GM23248 (cell line): Measurements from ENCODE around the gene ADAM30.

DNA sequence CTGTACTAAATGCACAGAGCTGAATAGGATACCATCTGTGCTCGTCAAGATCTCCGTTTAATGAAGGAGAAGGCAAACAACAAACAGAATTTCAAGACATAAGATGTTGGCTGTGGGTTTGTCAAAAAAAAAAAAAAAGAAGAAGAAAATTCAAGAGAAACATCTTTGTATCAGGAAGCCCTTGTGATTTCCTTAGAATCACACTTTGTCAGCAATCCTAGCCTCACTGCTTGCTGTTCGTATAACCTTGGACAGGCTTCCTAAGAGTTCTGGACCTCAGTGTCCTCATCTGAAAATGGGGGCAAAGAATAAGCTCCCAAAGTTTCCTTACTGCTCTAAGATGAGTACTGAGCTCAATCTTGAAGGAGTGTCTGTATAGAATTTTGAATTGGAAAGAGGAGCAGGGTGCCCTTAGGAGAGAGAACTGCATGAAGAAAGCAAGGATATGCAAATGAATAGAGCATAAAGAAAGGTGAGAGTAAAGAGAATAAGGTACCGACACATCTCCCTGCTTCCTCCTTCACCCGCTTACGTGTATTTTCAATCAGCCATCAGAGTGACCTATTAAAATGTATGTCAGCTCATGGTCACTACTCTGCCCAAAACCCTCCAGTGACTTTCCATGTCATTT lies 9.1 kb upstream of the WARS2 start:
- RAMPAGE, long total RNA = no peak

- RAMPAGE, long total RNA = no peak
These were observed 42.3 kb upstream of the HAO2 start for GRCh38 chr1:119326396-119326658.

DNA sequence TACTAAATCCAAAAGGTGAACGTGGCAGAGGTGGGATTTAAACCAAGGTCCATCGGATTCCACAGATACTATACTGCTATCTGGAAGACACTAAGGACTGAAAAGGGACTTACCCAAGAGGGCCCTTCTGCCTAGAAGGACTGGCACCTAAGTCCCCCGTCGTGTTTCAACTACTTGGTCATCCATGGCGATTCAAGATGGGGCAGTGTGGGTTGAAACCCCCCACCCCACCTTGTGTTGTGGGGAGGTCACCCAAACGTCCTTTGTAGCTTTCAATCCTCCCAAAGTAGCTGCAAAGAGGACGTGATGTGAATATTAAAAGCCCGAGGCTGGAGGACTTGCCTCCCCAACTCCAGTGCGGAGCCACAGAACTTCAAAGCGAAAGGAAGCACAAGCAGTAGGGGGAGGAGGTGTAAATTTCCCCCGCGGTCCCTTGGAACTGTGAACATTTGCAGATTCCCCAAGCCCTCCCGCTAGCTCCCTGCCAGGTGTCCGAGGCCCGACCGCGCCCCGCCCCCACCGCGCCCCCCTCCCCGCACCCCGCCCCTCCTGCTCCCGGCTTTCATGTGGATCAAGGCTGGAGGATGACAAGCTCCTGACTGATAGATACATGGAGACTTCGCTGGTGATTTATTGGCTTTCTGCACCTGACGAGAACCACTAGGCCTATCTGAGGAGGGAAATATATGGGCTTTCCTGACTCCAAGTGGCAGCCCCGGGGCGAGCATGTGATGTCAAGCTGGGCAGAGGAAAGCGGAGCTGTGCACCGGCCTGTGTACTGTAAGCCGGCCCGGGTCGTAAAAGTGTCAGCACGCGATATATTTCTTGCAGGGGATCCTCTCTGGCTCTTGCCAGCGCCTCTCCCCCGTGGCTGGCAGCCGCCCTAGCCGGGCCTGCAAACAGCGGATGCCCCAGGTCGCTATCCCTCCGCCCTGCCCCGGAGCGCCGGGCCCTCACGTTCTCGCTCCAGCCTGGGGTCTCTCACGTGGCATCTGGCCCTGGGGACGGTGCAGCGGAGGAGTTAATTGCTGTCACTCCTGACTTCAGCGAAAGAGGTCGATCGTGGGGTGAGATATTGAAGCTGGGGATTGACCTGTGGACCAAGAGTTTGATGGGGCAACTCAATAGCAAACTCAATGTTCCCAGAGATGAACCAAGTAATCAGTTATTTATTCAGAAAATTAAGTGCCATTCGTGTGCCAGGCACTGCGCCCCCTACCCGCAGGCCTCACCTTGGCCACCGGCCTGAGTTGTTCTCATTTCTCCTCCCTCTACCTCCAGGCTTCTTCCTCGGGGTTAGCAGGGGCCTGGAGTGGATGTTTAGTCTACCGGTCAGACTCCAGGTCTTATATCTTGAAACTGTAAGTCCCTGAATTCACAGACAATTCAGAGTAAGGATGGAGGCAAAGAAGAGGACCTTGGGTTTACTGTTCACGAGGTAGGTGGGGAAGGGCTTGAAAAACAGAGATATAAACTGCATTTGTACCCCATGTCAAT lies 41.2 kb upstream of the HAO2 start:
- RAMPAGE, long total RNA = no peak

GRCh38 chr1:119331449-119331755 lies 37.2 kb upstream of the HAO2 start:
- RAMPAGE, long total RNA = no peak

GRCh38 chr1:119645630-119646331 lies 2.3 kb downstream of the ZNF697 start:
- RAMPAGE, long total RNA = no peak

- RAMPAGE, long total RNA = no peak
These were observed 4.1 kb upstream of the HMGCS2 start for GRCh38 chr1:119772772-119773290.

DNA sequence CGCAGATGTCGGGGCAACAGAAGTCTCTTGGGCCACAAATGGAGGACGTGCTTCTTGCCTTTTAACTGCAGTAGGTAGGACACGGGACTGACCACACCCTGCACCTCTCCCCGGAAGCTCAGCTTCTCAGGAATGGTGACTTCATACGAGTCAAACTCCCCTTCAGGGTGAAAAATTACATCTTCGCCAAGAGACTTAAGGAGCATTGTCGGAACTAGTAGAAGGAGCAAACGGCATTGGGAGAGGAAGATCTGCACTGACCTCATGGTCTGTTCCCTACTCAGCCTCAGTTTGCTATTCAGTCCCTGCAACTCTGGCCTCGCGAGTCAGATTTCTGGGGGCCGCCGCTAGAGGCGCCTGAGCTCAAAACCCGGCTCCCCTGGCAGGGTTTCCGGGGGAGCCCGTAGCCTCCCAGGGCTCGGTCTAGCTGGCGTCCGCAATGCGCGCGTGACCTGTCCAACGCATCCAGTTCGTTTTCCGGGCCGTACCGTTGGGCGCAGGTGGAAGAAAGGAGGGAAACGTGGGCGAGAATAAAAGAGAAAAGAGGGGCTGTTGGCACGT lies at the start of gene ADAM30:
ADAM30 (minus strand) TSS at position 445 of the 561 bp plus-strand sequence.
- RAMPAGE, long total RNA = no peak

DNA sequence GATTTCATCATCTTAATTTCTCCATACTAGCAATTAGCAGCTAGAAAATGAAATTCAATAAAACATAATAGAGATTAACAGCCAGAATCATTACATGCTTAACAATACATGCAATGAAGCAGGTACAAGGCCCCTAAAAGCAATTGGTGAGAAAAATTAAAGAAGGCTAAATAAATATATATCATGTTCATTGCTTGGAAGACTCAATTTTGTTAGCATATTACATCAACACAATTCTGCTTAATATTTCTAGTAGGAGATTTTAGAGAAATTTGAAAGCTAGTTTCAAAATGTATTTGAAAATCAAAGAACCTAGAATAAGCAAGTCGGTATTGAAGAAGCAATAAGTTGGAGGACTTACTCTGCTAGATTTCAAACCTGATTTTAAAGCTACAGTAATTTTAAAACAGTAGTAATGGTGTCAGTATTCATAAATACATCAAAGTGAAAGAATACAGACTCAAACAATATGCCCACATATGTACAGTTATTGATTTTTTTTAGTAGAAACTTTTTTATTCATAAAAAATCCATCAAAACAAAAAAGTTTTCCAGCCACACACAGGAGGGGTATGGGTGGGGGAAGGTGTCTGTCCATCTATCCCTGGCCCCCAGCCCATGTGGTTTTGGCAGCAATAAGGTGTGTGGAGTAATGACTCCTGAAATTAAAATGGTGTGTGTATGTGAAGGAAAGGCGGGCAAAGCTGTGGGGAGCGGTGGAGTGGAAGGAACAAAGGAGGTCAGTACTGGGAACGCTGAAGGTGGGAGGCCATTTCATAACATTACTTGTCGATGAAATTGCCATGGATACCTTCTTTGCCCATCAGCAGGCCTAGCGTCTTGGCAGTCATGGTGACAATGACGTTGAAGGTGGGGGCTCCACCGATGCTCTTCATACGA lies 18.3 kb downstream of the NBPF8 start:
- RAMPAGE, long total RNA = no peak

GRCh38 chr1:120453612-120454012 lies 38.8 kb downstream of the NBPF8 start:
- RAMPAGE, long total RNA = no peak

DNA sequence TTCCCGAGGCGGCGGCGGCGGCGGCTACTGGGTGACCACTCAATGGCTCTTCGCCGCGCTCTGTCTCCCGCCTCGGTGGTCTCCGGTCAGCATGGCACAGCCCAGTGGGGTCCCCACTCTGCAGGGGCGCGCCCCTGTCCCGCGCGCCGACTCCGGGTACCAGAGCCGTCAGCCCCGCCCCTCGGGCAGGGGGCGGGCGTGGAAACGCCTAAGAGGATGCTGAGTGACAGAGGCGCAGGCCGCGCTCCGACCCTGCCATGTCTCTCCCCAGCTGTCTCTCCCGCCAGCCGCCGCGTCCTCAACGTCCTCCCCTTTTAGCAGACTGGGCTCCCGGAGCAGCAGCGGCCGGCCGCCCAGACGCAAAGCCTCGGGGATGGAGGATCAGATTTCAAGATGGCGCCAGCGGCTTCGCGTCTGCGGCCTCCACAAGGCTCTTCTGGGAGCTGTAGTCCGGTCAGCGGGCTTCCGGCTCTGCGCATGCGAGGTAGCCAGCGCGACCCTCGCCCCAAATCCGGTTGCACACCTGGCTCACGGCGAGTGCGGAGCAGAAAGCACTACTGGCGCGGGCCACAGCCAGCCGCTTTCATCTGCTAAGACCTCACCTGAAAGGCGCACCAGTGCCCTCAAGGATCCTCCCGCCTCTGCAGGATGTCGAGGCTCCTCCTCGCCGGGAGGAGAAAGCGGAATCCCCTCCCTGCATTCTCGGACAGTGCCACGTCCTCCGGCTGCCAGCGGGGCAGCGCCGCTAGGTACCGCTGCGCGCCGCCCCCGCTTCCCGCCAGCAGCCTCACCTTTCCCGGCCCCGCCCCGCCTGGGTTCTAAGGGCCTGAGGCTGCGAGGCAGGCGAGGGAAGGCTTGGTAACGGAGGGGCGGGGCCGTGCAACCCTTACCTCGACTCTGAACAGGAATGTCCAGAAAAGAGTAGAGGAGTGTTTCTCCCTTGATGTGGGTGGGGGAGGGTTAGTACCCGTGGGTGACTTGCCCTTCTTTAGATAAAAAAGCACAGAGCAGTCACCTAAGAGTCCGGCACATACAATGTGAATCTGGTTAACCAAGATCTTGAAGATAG lies 143.7 kb downstream of the NBPF8 start:
- RAMPAGE, long total RNA = no peak

DNA sequence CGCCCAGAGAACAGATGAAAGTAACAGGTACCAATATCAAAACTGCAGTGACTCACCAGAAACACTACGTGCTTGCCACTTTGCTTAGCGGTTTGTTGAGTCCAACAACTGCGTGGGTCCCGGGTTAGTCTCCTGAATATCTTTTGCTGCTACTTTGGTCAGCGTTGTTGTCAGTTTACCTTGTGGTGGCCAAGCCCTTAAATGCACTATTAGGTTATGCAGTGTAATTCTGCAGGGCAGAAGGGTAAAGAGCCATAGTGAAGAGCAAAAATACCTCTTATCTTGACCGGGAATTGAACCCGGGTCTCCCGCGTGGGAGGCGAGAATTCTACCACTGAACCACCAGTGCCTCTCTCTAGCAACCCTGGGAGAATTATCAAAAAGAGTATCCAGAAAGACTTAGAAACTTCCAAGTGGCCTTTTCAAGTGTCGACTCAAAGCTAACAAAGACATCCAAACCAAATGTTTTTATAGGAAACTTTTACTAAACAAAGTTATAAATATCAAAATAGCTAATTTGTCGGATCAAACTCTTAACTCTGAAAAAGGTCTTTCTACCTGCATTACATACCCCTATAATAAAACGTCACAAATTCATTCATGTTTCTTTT lies 127.1 kb downstream of the PPIAL4A start:
- RAMPAGE, long total RNA = no peak

DNA sequence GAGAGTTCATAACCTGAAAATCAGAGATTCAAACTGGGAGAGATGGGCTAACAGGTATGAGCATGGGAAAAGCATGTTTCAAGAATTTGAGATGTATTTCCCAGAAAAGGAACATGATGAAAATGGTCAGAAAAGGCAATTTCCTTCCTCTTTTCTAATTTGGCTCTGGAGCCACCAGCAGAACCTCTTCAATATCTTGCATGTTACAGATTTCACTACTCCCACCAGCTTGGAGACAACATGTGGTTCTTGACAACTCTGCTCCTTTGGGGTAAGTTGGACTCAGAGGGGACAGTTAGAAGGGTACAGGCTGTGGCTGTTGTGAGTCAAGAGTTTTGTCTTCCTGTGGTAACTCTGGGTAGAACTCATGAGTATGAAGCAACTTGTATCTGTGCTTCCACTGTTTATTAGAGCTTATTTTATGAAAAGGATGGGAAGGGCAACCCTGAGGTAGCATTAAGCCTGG lies 97.0 kb downstream of the FAM72B start:
- RAMPAGE, long total RNA = no peak

DNA sequence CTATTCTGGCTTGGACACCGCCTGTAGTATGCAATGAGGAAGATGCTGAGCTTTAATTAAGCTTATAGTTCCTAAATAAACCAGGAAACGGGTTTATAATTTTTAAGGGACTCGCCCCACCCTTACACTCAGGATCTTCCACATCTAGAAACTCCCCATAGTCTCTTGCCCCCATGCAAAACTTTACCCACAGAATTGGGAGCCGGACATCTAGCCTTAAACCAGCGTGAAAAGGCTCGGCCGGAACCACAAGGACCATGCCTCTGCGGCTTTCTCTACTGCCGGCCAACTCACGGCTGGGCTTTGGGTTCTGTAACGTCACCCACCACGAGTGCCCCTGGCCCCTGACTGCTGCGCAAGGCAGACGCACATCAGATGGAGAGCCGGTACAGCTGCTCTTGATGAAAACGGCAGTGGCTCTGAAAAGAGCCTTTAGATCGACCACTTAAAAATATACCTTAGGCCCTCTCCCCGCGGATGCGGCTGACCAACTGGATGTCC lies 66.4 kb downstream of the FAM72B start:
- RAMPAGE, long total RNA = no peak

- RAMPAGE, long total RNA = no peak
These were observed 924 bp downstream of the SRGAP2C start for GRCh38 chr1:121185616-121186181.

DNA sequence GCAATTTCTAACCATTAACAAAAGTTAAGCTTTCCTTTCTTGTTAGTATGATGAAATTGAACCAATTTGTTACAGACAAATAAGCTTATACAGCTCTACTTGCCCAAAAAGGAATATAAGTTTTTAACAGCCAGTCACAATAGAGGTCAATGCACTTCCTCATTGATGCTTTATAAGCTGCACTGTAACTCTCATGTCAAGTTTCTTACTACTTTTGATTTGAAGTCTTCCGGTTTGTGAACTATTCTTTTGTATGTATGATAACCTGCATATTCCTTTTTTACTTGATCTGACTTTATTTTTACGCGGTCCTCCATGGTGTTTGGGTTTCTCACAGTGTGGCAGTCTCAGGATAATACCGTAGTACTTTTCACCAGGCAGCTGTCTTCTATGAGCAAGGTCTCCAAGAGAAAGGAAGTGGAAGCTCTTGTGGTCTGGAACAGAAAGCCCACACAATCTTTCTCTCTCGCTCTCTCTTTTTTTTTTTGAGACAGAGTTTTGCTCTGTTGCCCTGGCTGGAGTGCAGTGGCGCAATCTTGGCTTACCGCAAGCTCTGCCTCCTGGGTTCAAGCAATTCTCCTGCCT lies 331.6 kb downstream of the SRGAP2C start:
- RAMPAGE, long total RNA = no peak

DNA sequence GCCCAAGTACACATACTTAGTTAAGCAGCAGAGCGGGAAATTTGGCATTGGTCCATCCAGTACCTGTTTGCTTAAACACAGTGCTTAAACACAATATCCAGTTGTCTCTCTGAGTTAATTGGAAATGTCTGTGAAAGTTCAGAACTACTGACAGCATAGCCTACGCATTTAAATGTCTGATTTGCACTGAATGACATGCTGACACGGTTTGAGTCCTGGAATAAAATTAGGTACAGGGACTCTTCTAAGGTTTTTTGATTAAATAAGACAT lies 337.4 kb downstream of the SRGAP2C start:
- RAMPAGE, long total RNA = no peak

- RAMPAGE, long total RNA = no peak
These were observed 353.4 kb downstream of the SRGAP2C start for GRCh38 chr1:121538125-121538644.

GRCh38 chr1:144427495-144428372 lies 33.7 kb downstream of the NBPF15 start:
- RAMPAGE, long total RNA = no peak

DNA sequence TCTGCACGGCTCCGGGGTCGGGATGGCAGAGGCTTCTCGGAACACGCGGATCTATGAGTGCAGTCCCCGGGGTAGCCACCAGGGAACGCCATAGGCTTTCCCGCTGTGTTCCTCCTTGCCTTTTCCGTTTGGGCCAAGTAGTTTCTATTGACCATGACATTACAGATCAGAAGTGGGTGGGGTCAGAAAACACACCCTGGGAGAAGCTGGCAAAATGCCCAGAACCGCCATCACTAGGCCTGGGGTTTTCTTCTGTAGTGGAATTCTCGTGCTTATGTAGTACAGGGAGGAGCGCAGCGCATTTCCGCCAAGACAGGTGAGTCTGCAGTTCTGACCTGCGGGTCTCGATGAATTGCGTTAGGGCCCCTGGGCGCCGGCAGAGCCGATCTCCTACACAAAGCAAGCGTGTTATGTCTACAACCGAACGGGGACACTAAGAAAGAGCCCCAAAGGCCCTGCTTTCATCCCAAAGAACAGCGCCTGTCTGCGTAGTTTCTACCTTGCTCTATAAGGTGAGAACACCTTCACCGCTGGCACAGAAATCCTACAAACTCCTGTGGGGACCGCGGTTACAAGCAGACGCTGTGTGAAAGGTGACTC lies 28.9 kb upstream of the NBPF15 start:
- RAMPAGE, long total RNA = no peak

GRCh38 chr1:144552064-144552472 lies 40.6 kb upstream of the PPIAL4F start:
- RAMPAGE, long total RNA = no peak